CD14-positive monocyte (primary cell): ENCODE measurements around the gene CFAP44.

DNA sequence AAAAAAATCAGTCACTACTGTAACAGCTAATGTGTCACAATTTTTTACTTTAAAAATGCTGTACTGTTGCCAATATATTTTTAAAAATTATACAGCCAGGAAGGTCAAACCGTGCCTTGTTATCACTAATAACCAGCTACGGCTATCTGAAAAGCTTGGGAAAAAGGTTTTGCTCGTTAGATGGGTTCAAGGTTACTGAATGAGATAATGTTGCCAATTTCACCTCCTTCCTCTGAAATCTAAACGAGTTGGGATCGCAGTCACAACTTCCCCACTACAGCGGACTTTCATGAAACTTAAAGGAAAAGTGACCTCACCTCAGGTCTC, 1.1 kb downstream of the ATG3 start:
- CAGE, long polyA plus RNA: no peak

GRCh38 chr3:112605461-112605913, 35.5 kb downstream of the CCDC80 start:
- CAGE, long polyA plus RNA: no peak

DNA sequence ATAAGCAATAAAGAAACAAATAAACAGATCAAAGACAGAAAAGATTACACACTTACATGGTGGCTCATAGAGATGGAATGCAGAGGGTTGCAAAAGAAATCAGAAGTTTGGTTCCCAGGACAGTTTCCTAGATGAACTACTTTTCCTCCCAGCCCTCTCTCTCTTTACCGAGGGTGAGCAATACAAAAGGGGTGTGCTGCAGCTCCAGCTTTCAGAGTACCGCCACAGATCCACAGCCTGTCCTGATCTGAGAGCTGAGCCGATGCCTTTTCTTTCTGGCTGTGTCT, 729 bp downstream of the CCDC80 start:
- CAGE, long polyA plus RNA: no peak

DNA sequence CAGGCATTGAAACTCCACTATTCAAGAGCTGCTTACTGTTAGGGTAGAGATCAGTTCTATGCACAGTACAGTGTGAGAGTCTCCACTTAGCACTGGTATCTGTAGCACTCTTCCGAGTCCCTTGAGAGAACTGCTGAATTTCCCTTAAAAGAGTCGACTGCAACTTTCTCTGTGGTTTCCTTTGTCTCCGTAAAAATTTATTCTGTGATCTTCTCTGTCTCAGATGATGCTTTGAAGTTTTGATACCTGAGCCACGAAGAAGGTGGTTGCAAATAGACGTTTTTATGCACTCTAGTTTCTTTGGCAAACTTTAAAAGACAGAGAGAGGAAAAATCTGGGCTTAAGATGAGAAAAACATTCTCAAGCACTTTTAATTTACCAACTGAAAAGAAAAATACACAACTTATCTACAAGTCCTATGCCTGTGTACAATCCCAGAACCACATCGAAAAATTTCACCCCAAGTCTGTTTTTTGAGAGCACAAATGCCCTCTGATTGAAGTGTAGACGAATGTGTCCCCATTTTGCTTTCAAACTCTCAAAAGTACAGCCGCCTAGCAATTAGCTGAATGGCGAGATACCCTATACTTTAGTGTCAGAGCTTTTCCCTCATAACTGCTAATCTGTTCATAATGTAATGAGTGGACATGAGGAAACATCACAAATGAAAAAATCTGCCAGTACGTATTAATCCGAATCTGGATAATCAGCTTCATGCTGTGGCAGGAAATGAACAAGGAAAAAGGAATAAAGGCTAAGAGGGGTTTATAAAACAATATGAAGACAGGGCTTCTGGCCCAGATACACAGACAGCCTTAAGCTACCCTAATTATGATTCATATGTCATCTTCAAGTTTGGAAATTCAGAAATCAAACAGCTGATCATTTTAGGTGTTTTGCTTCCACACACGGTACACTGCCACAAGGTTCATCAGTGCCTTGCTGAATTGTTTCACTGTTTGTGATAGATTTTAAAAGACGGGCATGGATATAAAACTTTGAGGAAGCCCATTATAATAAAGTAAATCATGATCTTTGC, 13.5 kb downstream of the NEPRO start:
- CAGE, long polyA plus RNA: no peak

DNA sequence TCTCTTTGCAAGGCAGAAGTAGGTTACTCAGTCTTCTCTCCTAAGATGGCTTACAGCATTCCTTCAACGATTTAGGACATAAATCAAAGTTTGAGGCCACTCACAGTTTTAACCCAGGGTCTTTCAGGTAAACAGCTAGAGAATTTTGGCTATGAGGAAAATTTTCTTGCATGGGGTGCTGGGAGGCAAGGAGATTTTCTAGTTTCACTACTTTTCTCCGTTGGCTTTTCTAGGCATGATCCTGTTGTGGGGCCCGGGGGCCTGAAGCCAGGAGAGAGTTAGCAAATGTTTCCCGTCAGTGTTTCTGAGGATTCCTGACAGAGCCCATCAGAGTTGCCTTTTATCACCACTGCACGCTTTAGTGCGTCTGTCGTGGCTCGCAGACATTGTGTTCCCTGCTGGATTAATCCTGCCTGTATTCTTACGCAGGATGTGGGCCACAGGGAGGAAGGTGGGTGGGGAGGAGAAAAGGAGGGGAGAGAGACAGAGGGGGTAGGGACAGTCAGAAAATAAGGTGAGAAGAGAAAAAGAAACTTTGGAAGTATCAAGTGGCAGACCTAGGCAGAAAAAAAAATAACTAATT, 18.1 kb upstream of the BOC start:
- CAGE, long polyA plus RNA: no peak

- CAGE, long polyA plus RNA: no peak
These were observed 53.0 kb downstream of the BOC start for GRCh38 chr3:113264437-113264747.

- CAGE, long polyA plus RNA: no peak
These were observed at the start of gene CFAP44 for GRCh38 chr3:113440848-113441811. CFAP44 (minus strand) TSS chr3:113441493.

- CAGE, long polyA plus RNA: no peak
These were observed 566 bp downstream of the ZDHHC23 start for GRCh38 chr3:113948353-113948805.

- CAGE, long polyA plus RNA: no peak
These were observed 38.4 kb downstream of the TIGIT start for GRCh38 chr3:114332086-114332723.

- CAGE, long polyA plus RNA: no peak
These were observed 99.8 kb downstream of the TIGIT start for GRCh38 chr3:114393615-114394016.

GRCh38 chr3:114408569-114409776, 115.1 kb downstream of the TIGIT start:
- CAGE, long polyA plus RNA: no peak

GRCh38 chr3:114440604-114441215, 146.9 kb downstream of the TIGIT start:
- CAGE, long polyA plus RNA: no peak

DNA sequence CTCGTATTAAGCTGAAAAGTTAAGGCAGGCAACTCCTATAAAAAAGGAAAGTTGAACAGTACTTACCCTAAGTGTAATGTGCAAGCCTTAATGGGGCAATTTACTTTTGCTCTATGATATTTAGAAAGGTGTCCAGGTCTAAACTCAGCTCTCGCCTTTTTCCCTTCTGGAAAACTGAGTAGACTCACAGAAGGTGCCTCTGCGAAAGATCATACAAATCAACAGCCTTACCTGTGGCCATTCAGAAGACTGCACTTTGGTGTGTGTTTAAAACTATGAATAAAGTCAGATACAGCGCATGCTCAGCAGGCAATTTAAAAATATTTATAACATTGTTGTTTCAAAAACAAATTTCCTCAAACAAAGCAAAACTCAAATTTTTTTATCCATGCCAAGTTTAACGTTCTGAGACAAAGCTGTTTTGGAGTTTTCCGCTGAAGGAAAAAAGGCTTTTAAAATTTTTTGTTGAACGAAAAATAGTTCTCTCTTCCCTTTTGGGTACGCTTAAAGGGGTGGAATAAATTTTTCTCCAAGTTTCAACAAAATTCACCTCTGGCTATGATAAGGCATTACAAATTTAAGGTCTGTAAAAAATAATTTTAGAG, 156.2 kb downstream of the TIGIT start:
- CAGE, long polyA plus RNA: no peak

GRCh38 chr3:114450965-114452209, 157.6 kb downstream of the TIGIT start:
- CAGE, long polyA plus RNA: no peak

- CAGE, long polyA plus RNA: no peak
These were observed 299.4 kb downstream of the ZBTB20 start for GRCh38 chr3:114847423-114848291.

DNA sequence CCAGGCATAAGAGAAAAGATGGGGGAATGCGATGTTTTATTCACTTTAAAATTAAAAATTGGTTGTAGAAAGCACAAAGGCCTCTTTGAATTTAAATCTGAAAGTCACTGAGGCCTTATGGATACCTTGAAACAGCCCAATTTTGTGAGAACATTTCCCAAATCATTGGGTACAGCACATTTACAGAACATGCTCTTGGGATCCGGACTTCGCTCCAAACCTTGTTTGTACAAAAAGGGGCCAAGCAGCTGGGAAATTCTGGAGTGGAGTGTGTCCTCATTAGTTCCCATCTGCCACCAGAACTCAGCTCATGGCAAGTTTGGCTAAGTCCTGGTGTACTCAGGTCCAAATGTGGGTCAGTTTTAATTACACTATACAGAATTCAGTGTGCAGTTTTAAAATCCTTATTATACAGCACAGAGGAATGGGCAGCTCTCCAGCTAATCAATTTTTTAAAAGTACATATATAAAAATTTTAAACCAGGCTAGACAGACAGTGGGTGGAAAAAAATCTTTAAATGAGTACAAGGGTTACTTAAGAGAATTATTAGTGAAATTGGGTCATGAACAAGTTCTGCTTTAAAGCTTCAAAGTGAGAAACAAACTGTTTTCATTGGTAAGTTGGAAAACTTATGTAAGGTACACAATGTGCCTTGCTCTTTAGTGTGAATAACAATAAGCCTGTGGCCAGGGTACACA, 254.1 kb downstream of the ZBTB20 start:
- CAGE, long polyA plus RNA: no peak

DNA sequence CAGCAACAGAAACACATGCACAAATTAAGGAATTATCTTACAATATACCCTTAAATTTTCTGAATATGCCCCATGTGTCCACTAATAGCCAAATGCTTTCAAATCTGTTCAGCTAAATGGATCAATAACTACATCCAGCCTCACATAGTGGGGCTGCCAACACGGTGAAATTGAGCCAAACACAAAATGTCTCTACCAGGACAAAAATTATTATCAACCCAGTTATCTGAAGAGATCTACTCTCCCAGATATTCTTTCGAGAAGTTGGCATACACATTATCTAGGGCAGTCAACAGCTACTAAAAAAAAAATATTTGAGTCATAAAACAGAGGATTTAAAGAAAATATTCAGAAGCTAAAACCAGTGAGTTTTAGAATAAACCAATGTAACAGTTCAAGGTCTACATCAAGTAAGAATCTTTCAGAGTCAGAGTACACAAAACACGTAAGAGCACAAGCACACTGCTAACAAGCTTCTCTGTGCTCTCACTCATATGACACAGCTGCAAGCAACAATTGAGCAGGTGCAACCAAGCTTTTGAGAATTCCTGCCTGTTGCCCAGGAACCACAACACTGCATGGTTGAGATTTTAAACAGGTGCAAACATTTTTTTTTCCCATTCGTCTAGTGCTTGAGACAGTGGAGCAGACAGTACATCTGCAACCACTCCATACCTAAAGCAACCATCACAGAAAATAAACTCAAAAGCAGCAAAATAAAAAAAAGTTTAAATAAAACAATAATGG, 247.7 kb downstream of the ZBTB20 start:
- CAGE, long polyA plus RNA: no peak

GRCh38 chr3:114991210-114991653, 155.9 kb downstream of the ZBTB20 start:
- CAGE, long polyA plus RNA: no peak

DNA sequence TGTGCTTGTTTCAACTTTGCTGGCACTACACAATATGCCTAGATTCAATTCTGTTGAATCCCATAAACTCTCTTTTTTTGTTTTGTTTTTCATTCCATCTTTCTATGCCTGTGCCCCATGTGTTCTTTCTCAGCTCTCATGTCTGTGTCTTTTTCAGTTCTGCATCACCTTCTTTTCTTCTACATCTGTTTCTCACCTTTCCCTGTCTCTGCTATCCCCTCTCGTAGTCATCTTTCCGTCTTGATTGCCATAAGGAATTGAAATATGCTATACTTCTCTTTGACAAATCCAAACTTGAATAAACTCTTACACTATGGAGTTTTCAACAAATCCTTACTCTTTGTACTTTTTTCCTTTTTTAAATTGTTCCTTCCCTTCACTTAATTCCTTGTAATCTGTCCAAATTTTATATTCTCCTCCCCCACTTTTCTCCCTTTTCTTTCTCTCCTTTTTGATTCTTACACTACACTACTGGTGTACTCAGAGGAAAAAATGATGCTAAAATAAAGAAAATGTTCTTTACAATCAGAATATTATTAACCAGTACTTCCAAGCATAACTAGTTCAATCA, 123.7 kb downstream of the ZBTB20 start:
- CAGE, long polyA plus RNA: no peak

DNA sequence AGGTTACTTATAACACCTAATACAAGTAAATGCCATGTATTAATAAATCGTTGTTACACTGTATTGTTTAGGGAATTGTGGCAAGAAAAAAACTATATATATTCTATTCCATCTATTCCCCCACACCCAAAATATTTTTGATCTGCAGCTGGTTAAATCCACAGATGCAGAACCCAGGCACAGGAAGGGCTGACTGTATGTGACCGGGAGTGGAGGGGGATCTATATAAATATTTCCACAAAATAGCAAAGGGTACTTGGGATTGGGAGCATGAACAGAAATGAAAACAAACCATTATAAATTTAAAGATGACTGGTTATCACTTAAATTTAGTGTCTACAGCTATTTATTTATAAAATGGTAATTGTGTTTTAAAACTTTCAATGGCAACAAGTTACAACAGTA, 1.6 kb downstream of the ZBTB20 start:
- CAGE, long polyA plus RNA: no peak